CD14-positive monocyte (primary cell): ENCODE measurements around the genes LIMS3 and MTLN.

DNA sequence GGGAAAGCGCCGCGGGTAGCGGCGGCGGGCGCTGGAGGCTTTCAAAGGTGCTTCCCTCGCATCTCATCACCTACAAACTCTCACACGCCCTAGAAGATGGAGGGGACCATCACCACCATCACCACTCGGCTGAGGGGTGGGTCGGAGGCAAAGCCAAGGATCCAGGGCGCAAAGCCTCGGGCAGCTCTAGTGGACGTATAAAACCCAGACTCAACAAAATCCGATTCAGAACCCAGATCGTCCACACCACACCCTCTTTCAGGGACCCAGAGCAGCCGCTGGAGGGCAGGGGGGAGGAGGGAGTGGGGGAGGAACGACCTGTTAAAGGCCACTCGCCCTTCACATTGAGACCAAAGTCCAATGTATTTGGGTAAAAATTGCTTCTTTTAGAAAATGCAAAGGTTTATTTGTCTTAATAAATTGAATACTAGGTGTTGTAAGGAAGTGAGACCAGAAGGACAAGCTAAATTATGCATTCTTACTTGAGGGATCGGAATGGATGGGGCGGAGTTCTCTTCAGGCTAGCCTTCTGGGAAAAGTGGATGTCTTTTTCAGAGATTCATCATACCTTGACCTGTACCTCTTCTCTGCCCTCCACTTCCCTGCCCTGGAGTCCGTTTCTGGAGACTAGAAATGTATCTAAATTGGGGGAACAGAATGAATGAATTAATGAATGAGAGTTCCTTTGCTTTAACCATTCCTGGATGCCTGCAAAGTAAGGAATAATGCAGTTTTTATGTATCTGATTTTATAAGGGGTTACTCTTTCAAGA is 1.7 kb downstream of the SOWAHC start:
- CAGE, long polyA plus RNA: no peak

DNA sequence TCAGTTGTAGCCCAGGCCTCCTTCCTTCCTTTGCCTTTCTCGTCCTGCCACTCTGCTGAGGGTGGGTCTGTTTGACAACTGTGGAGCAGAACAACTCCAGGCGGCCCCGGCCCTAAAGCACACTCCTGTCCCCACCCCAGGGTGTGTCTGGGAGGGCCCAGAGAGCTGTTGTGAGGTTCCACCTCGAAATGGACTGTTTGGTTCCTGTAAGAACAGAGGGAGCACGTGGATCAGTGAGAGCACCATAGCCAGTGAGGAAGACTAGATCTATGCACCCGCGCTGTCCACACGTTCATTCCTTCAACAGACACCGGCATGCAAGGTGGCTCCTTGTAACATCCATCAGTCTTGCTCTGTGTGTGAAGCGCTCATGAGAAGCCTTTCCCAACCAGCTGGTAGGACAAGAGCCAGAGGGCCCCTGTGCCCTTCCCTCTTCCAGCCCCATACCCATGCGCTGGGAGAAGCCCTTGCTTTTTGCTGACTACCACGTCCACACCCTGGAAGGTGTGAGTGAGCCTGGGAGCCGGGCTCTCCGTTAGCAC is 61.6 kb downstream of the SOWAHC start:
- CAGE, long polyA plus RNA: no peak

GRCh38 chr2:109760717-109761138 is 33.4 kb upstream of the RGPD5 start:
- CAGE, long polyA plus RNA: no peak

DNA sequence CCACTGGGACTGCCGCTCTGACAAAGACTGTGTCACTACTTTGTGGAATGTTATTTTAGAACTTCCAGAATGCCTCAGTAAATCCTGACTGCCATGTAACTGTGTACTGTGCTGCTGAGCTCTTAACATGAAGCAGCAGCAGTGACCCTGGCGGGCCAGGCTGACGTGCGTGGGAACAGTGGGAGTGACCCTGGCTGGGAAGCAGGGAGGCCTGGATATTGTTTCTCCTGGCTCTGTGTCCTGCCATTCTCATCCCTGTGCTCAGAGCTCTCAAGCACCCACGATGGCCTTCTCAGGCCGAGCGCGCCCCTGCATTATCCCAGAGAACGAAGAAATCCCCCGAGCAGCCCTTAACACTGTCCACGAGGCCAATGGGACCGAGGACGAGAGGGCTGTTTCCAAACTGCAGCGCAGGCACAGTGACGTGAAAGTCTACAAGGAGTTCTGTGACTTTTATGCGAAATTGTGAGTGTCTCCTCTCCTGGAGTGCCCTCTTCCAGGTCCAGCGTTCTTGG is at the start of gene LIMS3:
TSS of gene LIMS3 (plus strand) at position 243 of the 515 bp plus-strand sequence.
- CAGE, long polyA plus RNA: no peak

GRCh38 chr2:110106514-110107129 is 9.0 kb downstream of the MALL start:
- CAGE, long polyA plus RNA: no peak

GRCh38 chr2:110211905-110212989 is at the start of gene MTLN:
TSS of gene MTLN (minus strand) at chr2:110212547.
- CAGE, long polyA plus RNA: no peak

- CAGE, long polyA plus RNA: no peak
Observed at GRCh38 chr2:110678131-110679193, 599 bp upstream of the BUB1 start.

DNA sequence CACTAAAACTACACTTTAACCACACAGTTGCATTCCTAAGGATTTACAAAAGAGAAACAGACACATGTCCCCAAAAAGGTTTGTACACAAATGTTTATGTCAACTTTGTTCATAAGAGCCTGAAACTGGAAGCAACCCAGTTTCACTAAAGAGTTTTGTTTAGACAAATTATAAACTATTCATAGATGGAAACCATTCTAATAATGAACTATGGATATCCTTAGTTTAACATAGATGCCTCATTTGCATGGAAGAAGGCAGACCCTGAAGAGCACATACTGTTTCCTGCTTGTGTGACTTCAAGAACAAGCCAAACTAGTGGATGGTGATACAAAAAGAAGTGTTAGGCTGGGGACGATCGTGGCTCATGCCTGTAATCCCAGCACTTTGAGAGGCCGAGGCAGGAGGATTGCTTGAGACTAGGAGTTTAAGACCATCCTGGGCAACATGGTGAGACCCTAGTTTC is 48.1 kb downstream of the ACOXL start:
- CAGE, long polyA plus RNA: no peak

GRCh38 chr2:111068433-111068861 is 52.3 kb upstream of the BCL2L11 start:
- CAGE, long polyA plus RNA: no peak

DNA sequence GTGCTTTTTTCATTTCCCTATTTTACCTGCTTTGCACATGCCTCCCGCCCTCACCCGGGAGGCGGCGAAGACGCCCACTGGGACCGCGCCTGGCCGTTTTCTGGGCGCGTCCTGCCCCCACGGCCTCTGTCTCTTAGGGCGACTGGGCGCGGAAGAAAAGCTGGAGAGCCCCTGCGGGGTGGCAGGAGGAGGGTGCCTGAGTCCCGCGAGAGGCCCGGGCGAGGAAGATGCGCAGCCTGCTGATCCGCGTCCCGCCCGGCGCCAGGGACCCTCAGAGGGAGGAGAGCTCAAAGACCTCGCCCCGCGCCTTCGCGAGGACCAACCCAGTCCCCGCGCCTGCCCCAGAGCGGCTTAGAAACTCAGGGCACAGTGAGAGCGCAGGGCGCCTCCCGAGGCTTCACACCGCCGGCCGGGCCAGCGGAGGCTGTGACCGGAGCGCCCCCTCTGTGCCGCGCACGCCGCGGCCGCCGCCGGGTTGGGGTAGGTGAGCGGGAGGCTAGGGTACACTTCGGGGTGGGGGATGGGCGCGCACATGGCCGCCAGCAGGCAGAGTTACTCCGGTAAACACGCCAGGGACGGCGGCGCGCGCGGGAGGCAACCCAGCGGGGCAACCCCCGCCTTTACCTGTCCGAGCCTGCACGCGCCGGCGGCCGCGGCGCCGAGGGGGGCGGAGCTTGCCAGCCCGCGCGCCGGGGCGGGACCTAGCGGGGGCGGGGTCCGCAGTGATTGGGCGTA is 416 bp upstream of the BCL2L11 start:
- CAGE, long polyA plus RNA: no peak

- CAGE, long polyA plus RNA: no peak
Observed at GRCh38 chr2:111201061-111201665, 80.4 kb downstream of the BCL2L11 start.

DNA sequence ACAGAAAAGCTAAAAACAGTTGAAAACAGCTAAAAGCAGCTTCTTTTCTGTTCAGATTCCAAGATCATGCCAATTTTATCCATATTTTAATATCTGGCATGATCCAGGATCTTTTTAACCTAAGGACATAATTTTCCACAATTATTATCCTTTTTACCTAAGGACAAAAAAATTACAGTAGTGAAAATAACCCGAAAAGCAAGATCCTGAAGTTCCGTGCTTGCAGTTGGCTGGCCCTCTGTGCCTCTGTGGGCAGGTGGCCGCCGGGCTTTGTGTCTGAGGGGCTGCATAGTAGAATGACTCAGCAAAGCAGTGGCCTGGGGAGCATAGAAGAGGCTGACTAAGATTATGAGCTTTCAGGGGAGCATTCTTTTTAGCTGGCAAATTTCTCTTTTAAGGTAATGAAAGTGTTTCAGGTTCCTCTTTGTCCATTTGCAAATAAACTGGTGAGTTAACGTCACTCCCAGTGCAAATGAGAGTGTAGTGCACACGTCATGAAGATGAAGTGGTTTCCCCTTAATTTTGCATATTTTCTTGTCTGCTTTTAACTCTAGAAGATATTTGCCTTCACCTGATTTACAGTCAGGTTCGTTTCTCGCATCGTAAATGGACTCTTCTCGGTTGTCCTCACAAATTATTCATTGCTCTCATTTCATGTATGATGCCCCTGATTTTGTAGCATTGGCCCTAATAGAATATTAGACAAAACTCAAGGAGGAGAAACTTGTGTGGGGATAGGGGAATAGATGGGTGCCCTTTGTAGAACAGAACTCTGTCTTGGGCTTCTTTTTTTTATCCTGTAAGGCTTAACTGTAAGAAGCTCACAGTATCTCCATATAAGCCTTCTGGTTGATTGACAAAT is 98.6 kb downstream of the BCL2L11 start:
- CAGE, long polyA plus RNA: no peak

DNA sequence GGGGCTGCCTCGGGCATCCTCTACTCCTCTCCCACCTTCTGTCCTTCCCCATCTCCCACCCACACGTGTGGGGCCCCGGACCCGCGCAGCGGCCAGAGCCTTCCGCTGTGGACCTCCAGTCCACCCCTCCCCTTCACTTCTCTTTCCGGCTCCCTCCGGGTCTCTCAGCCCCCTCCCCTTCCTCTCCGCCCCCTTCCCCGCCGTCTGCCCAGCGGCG is 323 bp upstream of the MERTK start:
- CAGE, long polyA plus RNA: no peak

- CAGE, long polyA plus RNA: no peak
Observed at GRCh38 chr2:111954584-111955270, 56.3 kb downstream of the MERTK start.

GRCh38 chr2:111973036-111973892 is 74.9 kb downstream of the MERTK start:
- CAGE, long polyA plus RNA: no peak

- CAGE, long polyA plus RNA: no peak
Observed at GRCh38 chr2:112006292-112006611, 48.8 kb upstream of the TMEM87B start.

DNA sequence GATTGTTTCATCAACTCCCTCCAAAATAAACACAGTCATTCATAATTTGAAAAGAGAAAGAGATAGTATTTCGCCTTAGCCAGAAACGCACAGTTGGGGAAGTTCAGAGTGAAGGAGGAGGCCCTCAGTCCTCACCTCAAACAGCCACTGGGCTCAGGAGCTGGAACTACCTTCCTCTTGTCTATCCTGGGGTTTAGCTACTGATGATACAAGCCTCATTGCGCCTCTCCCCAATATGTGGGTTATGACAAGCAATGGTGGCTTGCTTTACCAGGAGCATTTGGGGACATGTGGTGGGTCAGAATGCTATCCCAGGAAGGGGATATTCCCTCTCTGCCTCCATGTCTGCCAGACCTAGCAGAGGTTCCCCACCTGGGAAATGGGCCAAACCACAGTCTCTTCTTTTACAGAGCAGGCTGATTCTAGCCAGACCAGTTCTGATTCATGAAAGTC is 22.2 kb upstream of the TMEM87B start:
- CAGE, long polyA plus RNA: no peak

- CAGE, long polyA plus RNA: no peak
Observed at GRCh38 chr2:112055780-112056255, 749 bp downstream of the TMEM87B start.

GRCh38 chr2:112082465-112082819 is 27.4 kb downstream of the TMEM87B start:
- CAGE, long polyA plus RNA: no peak

DNA sequence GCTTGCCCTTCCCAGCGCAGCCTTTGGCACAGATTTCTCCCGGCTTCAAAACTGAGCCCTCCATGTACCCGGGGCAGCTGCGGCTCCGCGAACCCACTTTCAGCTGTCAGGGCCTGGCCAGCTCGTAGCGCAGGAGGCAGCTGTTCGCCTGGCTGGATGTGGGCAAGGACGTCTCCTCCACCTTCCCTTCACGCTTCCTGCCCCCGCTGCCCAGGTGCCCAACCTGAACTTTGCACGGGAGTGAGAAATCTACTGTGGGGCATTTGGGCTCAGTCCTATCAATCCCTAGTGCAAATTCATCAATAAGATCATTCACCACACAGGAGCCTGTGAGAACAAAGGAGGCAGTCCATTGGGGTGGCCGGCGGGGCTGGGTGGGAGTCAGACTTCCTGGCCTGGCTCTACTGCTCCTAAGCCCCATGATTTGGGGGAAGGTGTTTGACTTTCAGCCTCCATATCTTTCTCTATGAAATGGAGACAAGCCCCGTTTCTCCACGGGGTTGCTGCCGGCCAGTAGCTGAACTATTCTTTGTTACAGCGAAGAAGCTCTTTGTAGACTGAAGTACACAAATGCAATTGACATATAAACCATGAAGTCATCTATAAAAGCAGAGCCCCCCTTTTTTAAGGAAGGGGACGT is 17.8 kb downstream of the FBLN7 start:
- CAGE, long polyA plus RNA: no peak